Thoracic aorta (tissue), 1 donor: ENCODE measurements around a stretch of chr11.

DNA sequence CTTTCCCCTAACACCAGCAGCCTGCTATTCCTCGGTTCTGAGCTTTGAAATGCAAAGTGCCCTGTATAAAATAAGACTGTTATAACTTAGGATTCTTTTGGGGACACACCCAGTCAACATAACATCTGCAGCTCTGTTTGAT is 1.4 kb downstream of the RNF169 start:
- RAMPAGE, long total RNA: no peak

DNA sequence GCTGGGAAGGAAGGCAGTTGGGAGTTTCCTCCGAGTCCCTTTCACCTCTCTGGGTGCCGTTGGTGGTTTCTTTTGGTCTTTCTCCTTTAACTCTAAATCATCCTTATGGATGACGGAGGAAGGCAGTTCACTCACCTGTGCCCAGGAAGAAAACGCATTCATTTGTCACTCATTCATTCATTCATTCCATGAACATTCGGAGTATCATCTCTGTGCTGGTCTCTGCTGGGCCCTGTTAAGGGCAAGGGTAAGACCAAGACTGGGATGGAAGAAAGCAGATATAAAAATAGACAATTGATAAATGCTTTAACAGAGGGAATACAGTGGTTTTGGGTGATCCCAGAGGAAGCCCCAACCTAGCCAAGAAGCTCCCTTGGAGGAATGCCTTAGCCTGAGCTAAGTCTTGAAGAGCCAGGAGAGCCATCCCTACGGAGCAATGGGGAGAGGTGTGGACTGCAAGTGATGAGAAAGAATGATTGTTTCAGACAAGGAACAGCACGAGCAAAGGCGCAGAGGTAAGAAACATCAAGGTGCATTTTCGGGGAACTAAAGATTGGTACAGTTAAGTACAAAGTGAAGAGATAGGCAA is 96.6 kb downstream of the RNF169 start:
- RAMPAGE, long total RNA: no peak

DNA sequence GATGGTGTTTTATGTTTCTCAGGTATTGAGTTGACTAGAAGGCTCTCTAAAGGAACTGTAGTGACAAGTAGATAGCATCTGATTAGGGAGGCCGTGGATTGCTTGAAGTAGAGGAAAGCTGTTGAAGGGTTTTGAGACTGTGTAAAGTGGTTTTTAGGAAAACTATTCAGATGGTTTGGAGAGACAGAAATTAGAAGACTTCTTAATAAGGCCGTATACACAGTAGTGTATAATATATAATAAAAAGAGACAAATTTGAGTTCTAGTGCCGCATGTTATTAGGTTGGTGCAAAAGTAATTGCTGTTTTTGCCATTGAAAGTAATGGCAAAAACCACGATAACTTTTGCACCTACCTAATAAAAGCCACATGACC is 2.9 kb downstream of the SPCS2 start:
- RAMPAGE, long total RNA: no peak

GRCh38 chr11:75195089-75196023 is 44.4 kb downstream of the SLCO2B1 start:
- RAMPAGE, long total RNA: no peak

DNA sequence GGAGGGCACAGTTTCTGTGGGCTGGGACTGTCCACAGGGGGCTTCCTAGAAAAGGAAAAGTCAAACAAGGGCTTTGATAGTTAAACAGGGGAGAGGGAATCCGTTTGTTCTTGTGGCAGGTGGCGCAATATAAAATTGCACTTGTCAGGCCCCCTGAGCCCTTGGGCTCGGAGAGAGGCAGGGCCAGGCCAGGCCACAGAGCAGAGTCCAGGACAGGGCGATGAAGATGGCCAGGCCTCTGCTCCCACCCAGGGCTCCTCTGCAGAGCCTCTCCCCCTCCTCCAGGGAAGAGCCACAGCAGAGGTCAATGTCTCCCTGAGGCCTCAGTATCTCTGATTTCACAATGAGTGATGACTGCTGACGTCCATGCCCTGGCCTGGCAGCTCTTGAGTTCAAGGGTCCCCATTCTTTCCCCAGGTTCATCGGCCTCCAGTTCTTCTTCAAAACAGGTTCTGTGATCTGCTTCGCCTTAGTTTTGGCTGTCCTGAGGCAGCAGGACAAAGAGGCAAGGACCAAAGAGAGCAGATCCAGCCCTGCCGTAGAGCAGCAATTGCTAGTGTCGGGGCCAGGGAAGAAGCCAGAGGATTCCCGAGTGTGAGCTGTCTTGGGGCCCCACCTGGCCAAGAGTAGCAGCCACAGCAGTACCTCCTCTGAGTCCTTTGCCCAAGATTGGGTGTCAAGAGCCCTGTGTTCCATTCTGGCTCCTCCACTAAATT is 36.4 kb upstream of the TPBGL start:
- RAMPAGE, long total RNA: no peak

- RAMPAGE, long total RNA: no peak
Observed at GRCh38 chr11:75208360-75208779, 32.2 kb upstream of the TPBGL start.

DNA sequence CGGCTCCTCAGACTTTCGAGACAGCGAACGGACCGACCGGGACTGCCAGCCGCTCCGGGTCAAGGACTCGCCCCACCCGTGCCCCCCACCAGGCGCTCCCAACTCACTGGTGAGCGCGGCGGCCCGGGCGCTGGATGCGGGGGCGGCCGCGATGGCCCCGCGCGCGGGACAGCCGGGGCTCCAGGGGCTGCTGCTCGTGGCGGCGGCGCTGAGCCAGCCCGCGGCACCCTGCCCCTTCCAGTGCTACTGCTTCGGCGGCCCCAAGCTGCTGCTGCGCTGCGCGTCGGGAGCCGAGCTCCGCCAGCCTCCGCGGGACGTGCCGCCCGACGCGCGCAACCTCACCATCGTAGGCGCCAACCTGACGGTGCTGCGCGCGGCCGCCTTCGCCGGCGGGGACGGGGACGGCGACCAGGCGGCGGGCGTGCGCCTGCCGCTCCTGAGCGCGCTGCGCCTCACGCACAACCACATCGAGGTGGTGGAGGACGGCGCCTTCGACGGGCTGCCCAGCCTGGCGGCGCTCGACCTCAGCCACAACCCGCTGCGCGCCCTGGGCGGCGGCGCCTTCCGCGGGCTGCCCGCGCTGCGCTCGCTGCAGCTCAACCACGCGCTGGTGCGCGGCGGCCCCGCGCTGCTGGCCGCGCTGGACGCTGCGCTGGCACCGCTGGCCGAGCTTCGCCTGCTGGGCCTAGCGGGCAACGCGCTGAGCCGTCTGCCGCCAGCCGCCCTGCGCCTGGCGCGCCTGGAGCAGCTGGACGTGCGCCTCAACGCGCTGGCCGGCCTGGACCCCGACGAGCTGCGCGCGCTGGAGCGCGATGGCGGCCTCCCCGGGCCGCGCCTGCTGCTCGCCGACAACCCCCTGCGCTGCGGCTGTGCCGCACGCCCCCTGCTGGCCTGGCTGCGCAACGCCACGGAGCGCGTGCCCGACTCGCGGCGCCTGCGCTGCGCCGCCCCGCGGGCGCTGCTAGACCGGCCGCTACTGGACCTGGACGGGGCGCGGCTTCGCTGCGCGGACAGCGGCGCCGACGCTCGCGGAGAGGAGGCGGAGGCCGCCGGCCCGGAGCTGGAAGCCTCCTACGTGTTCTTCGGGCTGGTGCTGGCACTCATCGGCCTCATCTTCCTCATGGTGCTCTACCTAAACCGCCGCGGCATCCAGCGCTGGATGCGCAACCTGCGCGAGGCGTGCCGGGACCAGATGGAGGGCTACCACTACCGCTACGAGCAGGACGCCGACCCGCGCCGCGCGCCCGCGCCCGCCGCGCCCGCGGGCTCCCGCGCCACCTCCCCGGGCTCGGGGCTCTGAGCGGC is 777 bp downstream of the TPBGL start:
- RAMPAGE, long total RNA: no peak

DNA sequence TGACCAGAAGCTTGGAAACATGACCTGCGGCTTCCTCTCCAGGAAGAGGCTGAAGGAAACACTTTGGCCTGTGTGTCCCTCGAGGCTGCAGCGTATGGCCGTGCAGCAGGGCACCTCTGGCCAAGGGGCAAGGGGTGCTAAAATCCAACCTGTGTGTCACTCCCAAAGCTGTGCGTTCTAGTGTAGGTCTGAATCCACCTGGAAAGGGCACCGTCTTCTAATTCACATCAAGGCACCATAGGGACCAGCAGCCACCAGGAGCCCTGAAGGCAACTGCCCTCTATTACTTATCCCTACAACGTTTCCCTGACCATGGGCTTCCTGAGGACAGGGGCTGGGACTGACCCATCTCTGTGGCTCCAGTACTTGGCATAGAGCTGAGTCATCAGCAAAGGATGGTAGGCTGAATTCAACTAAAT is 22.7 kb downstream of the TPBGL start:
- RAMPAGE, long total RNA: no peak

DNA sequence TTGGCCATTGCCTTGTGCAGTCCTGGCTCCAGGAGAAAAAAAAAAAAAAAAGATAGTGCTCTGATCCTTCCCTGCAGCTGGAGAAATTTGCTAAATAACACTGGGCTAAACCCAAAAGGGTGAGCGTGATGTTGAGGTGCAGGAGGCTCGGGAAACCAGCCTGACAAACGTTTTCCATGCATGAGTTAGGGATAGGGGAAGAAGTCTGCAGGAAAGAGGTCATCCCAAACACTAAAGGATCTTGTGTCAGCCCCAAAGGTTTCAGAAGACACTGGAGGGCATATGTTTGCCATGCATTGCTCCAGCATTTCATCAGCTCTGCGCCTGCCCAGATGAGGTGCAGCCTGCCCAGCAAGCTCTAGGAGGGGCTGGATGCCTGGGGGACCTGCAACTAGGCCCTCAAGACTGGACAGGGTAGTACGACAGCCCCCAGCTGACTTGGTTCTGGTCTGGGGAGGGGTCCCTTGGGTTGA is 23.2 kb downstream of the TPBGL start:
- RAMPAGE, long total RNA: no peak

- RAMPAGE, long total RNA: no peak
Observed at GRCh38 chr11:75301472-75302345, 49.8 kb downstream of the ARRB1 start.

DNA sequence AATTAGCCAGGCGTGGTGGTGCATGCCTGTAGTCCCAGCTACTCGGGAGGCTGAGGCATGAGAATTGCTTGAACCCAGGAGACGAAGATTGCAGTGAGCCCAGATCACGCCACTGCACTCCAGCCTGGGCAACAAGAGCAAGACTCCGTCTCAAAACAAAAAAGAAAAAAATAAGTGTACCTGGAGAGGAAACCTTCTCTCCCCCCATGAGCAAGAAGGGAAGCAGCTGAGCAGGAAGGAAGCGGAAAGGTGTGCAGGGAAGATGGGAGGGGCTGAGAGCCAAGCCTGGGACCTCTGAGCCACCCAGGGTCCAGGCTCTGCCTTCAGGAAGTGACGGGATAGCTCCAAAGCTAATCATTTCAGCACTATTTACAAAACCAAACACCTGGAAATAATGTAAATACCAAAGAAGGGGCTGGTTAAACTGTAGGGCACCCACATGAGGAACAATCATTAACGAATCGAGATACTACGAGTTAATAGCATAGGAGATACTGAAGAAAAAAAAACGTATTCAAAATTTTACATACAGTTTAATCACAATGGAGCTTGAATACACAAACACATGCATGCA is 27.9 kb downstream of the ARRB1 start:
- RAMPAGE, long total RNA: no peak

GRCh38 chr11:75328561-75329541 is 22.6 kb downstream of the ARRB1 start:
- RAMPAGE, long total RNA: no peak

GRCh38 chr11:75371838-75372284 is 20.4 kb upstream of the ARRB1 start:
- RAMPAGE, long total RNA: no peak

- RAMPAGE, long total RNA: no peak
Observed at GRCh38 chr11:75380677-75380943, 18.7 kb upstream of the RPS3 start.

DNA sequence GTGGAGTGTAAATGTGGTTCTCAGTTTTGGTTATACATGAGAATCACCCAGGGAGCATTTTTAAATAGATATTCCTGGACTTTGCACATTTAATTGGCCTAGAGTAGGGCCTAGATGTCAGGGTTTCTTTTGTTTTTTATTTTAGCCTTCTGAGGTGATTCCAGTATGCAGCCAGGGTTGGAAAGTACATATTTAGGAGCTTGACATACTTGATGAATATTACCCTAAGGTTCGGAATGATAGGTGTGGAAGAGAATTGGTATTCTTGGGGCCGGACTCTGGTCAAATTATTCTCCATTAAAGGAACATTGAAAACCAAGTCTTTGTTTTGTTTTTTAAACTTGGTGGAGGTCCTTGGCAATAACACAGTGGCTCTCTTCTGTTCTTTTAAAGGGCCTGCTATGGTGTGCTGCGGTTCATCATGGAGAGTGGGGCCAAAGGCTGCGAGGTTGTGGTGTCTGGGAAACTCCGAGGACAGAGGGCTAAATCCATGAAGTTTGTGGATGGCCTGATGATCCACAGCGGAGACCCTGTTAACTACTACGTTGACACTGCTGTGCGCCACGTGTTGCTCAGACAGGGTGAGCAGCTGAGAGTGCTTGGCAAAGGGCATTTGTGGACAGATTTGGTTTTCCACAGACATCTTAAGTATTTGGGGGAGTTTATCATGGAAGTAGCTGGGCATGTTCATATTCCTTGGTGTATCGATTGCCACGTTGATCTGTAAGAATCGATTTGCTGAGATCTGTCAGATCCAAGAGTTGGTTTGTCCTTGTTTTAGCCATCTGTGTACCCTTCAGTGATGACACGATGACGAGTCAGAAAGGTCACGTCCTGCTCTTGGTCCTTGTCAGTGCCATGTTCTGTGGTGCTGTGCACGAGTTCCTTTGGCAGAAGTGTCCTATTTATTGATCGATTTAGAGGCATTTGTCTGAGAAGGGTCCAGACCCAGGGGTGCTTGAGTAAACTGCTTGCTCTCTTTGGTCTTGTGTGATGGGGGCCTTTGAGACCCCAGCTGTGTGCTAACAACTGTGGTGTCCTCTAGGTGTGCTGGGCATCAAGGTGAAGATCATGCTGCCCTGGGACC is 4.7 kb downstream of the RPS3 start:
- RAMPAGE, long total RNA: no peak

- RAMPAGE, long total RNA: no peak
Observed at GRCh38 chr11:75405459-75405859, 6.1 kb downstream of the RPS3 start.

DNA sequence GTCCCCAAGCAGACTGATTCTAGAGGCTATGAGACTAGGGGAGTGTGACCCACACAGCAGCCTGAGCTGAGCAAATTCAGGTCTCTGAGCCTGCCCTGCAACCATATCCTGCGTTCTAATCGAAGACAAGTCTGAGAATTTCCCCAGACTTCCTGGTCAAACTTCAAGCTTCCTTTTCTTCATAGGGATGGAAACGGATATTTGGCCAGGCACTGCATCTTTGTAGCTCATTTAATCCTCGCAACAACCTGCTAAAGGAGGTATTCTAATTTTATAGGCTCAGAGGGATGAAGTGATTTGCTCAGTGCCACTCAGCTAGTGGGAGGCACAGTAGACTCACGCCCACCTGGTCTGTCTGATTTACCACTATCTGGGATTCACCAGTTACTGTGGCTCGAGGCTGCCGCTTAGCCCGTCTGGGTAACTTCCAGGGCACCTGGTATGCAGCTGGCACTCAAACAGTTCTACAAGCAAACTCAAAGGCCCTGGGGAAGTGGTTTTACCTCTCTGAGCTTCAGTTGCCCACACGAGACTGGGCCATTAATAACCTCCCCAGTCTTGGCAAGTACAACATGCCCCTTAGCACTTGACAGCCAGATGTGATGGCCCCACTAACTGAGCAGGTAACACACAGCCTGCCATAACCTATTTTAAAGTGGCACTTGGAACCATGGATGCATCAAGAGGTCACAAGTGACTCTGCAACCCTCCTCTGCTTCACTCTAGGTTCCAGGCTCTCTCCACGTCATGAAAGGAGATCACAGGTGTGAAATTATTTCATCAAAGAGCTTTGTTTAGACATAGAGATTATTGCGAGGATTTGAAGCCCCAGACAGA is 2.6 kb downstream of the GDPD5 start:
- RAMPAGE, long total RNA: no peak

GRCh38 chr11:75571584-75572272 is 9.7 kb downstream of the SERPINH1 start:
- RAMPAGE, long total RNA: no peak

DNA sequence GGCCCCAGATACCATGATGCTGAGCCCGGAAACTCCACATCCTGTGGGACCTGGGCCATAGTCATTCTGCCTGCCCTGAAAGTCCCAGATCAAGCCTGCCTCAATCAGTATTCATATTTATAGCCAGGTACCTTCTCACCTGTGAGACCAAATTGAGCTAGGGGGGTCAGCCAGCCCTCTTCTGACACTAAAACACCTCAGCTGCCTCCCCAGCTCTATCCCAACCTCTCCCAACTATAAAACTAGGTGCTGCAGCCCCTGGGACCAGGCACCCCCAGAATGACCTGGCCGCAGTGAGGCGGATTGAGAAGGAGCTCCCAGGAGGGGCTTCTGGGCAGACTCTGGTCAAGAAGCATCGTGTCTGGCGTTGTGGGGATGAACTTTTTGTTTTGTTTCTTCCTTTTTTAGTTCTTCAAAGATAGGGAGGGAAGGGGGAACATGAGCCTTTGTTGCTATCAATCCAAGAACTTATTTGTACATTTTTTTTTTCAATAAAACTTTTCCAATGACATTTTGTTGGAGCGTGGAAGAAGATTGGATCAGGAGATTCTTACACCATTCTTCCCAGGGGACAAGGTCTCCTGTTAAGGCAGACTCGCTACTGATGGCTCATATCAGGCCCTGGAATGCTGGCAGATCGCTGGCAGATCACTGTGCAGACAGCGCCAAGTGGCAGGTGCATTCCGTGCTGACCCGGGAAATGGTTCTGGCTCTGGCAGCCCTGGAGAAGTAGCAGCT is 10.4 kb downstream of the SERPINH1 start:
- RAMPAGE, long total RNA: no peak

DNA sequence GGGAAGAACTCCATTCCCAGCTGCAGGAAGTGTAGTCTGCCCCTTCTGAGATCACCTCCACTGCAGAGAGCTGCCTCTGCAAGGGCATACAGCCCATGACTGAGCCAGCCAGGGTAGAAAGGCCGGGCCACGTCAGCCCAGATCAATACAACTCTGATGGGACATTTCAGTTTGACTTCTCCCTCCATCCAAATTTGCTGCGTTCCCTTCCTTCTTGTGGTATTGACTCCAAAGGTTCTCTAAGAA is 19.7 kb downstream of the MOGAT2 start:
- RAMPAGE, long total RNA: no peak